Melanocyte of skin (primary cell): ENCODE measurements around a stretch of chr12.

DNA sequence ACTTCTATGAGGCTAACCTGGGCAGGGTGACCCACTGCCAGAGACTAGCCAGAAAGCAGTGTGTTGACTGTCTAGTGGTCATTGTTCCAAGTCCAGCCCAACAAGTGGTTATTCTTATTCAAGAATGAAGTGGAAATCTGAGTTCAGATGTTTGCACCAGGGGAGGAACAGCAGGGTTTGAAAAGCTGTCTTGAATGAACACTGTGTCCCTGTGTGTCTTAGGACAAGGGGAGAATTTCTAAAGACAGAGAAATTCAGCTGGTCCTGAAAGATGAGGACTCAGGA, 16.3 kb downstream of the TSPAN8 start:
- CAGE, long polyA plus RNA, 2 experiments: no peak in any of the 2 experiments

DNA sequence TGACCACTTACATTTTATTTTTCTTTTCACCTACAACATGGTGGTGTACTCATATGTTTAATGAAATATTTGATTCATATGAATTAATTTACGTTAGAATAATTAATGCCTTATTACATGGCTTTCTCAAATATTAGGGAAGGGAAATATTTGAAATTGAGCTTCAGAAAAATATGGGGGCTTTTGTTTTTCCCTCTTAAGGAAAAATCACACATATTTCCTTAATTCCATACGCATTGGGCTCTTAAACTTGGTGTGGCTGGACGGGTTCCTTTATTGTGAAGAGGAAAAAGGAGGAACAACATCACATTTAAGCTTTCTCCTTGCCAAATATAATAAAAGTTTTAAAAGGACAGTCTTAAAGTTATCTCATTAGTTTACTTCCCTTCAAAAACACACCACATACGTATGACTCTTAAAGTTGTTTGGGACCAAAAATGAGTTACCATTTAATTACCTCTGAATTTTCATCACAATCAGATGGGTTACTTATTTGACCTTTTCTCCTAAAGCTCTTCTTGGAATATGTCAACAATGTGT, 16.2 kb downstream of the RAB21 start:
- CAGE, long polyA plus RNA, 2 experiments: no peak in any of the 2 experiments

DNA sequence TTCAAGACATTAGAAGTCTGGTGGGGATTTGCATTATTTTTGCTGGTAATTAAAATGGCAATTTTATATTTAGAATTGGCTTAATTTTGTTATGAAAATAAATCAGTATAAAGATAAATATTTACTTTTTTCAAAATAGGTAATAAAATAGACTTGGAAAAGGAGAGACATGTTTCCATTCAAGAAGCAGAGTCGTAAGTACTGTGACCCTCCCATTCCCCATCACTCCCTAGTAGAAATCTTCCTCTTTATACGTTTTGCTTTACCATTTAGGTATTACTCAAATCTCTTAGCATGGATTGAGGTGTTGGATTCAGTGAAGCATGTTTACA, 27.2 kb downstream of the RAB21 start:
- CAGE, long polyA plus RNA, 2 experiments: no peak in any of the 2 experiments

GRCh38 chr12:71848146-71848556, 8.6 kb downstream of the TBC1D15 start:
- CAGE, long polyA plus RNA, 2 experiments: no peak in any of the 2 experiments

- CAGE, long polyA plus RNA, 2 experiments: no peak in any of the 2 experiments
These were observed 45.5 kb upstream of the TPH2 start for GRCh38 chr12:71892981-71893633.

DNA sequence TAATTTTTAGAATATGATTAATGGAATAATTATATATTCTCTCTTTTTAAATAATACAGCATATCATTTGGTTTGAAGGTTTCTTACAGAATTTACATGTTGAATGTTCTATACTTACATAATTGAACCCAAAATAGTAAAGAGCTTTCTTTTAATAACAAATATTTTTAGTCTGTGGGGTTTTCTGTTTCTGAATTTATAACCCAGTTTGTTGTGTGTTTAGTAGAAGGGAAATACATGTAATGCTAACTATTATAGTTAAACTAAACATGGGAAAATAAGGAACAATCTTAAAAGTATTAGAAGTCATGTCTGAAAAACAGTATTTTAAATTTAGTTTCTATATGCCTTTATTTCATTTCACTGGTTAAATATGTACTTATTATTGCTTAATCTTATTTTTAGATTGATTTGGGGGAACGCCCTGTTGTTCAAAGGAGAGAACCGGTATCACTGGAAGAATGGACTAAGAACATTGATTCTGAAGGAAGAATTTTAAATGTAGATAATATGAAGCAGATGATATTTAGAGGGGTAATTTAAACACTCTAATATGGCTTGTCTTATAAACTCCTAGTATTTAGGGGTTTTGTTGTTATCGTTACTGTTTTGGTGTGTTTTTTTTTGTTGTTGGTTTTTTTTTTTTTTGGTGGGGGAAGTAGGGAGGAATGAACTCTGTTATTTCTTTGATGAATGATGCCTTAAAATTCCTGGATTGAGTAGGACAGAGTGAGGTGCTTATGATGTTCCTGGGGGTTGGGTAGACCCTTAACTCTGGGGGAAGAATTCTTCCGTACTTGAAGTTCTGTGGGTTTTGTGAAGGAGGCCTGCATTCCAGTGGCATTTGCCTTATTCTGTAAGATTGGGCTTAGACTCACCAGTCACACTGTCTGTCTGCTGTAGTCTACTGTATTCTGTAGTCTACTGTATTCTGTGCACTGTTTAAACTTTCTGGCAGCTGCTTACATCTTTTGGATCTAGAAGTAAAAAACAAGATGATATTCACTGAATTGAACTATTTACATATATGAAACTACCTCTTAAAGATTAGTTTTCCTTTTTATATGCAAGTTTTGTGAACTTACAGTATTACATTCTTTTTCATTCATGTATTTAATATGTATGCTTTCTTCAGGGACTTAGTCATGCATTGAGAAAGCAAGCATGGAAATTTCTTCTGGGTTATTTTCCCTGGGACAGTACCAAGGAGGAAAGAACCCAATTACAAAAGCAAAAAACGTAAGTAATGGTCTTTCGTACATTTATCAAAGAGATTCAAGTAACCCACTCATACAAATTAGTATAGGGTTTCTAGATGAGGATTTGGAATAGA, 42.6 kb upstream of the TPH2 start:
- CAGE, long polyA plus RNA, 2 experiments: no peak in any of the 2 experiments

DNA sequence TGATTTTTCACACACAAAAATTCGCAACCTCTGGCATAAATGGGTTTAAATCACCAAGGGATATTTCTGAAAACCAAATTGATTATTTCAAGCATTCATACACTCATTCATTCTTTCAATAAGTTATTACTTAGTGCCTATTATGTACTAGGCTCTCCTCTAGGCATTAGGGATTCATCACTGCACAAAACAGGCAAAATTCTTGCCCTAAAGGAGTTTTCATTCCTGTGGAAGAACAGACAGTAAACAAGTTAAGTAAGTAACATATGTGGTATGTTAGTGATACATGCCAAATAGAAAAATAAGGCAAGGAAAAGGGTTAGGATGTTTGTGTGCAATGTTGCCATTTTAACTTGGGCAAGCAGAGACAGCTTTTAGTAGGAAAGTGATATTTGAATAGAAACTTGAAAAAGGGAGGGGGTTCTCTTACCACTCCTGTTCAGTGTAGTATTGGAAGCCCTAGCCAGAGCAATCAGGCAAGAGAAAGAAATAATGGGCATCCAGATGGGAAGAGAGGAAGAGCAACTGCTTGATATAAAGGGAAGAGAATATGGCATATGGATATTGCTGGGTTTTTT, 38.1 kb upstream of the TPH2 start:
- CAGE, long polyA plus RNA, 2 experiments: no peak in any of the 2 experiments

GRCh38 chr12:74170517-74171547, 366.8 kb upstream of the ATXN7L3B start:
- CAGE, long polyA plus RNA, 2 experiments: no peak in any of the 2 experiments

DNA sequence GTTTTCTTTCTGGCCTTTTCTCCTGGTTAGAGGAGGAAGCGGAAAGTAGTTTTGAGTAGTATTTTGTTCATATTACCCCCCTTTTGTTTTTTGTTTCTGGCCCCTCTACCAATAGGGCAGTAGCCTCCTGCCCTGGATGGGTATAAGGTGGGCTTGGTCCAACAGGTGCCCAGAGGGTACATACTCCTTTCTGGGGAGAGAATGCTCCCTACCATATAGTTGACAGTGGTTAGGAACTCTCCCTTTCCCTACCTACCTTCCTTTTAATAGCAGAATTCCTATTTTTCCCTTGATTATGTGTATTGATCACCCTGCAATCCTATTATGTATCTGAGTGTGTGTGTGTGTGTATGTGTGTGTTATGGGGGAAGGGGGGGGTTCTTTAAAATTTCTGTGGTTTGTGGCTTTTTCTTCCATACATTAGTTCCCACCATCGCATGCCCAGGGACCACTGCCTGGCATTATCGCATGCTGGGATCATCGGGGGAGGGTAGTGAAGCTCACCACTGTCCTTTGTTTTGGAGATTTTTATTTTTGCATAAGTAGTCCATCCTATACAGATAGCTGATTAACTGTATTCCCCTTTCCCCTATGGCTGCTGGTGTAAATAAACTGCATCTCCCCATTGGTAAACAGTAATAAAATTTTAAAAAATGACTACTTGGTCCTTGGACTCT, 3.3 kb downstream of the ATXN7L3B start:
- CAGE, long polyA plus RNA, 2 experiments: no peak in any of the 2 experiments

DNA sequence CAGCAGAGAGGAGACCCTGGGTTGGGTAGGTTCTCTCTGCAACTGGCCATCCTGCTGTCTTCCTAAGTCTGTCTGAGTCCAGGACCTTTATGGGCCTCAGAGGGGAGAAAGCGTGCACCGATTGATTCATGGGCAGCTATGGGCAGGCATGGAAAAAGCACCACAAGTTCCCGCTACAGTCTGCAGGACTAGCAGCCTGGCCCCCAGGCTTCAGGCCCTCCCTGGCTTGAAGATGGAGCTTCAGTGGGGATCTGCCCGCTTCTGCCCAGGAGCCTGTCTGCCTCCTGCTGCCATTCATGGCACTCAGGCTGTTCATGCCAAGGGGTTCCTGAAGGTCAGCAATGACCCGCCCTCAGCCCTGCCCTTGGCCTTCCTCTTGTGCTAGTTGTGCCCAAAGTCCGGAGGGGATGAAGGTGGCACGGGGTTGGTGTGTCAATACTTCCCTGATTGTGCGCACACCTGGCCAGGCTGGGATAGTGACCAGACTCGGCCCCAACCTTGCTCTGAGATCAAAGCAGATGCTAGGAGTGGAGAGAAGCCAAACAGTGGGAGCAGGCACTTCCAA, 224.1 kb downstream of the KCNC2 start:
- CAGE, long polyA plus RNA, 2 experiments: no peak in any of the 2 experiments

GRCh38 chr12:75087385-75087866, 122.2 kb downstream of the KCNC2 start:
- CAGE, long polyA plus RNA, 2 experiments: no peak in any of the 2 experiments

- CAGE, long polyA plus RNA, 2 experiments: no peak in any of the 2 experiments
These were observed 270.0 kb upstream of the KRR1 start for GRCh38 chr12:75781399-75781866.

GRCh38 chr12:75877985-75878772, 206.3 kb downstream of the NAP1L1 start:
- CAGE, long polyA plus RNA, 2 experiments: no peak in any of the 2 experiments

GRCh38 chr12:75969578-75970375, 114.7 kb downstream of the NAP1L1 start:
- CAGE, long polyA plus RNA, 2 experiments: no peak in any of the 2 experiments

DNA sequence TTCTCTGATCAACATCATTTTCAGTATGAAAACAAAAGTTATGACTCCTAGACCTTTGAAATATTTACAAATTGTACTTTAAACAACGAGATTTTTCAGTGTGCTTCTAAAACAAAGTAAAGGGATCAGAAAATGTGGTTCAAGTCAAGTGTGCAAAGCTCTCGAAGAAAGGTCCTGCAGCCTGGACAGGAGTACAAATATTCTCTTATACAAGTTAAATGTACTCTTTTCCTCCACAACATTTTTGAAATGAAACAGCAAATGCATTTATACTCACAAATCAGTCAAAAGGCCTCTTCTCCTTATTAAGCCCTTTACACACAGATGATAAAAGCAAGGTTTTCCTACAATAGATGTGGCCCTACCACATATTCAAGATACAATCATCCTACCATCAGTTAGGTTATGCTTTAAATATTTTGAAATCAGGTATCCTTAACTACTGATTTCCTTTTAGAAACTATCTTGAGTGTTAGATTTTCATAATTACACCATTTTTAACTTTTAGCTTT, 55.4 kb downstream of the NAP1L1 start:
- CAGE, long polyA plus RNA, 2 experiments: no peak in any of the 2 experiments

- CAGE, long polyA plus RNA, 2 experiments: no peak in any of the 2 experiments
These were observed 40.9 kb downstream of the NAP1L1 start for GRCh38 chr12:76043309-76044307.

GRCh38 chr12:76048685-76049516, 35.6 kb downstream of the NAP1L1 start:
- CAGE, long polyA plus RNA, 2 experiments: start-site peak on the minus strand in 2 of 2 experiments, at chr12:76049205-76049253 at its widest, 18 to 561 reads per replicate

DNA sequence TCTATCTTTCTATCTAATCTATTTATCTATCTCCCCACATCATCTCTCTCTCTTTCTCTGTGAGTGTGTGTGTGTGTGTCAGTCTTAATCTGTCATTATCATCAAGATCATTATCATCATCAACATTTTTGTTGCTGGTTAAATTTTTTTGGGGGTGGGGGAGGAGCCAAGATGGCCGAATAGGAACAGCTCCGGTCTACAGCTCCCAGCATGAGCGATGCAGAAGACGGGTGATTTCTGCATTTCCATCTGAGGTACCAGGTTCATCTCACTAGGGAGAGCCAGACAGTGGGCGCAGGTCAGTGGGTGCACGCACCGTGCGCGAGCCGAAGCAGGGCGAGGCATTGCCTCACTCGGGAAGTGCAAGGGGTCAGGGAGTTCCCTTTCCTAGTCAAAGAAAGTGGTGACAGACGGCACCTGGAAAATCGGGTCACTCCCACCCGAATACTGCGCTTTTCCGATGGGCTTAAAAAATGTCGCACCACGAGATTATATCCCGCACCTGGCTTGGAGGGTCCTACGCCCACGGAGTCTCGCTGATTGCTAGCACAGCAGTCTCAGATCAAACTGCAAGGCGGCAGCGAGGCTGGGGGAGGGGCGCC, 28.6 kb downstream of the BBS10 start:
- CAGE, long polyA plus RNA, 2 experiments: no peak in any of the 2 experiments

DNA sequence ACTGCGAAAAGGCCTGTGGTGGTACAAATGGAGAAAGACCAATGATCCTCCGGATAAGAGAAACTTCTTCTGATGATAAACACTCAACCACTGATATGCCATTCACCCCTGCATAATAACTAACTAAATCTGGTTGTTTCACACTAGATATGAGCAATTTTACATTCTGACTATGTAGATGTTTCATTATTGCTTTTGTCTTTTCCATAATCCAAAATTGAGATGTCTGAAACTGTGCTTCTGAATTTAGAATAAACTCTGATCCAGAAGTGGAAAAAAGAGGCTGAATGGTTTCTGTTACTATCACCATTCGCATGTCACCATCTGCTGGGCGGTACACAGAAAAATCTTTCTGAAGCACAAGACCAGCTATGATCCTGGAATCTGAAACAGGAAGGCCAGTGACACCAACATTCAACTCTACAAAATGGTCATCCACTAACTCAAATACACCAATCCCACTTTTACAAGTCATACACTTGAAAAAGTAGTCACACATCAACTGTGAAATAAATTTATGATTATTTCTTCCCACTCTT, 1.2 kb downstream of the BBS10 start:
- CAGE, long polyA plus RNA, 2 experiments: no peak in any of the 2 experiments

GRCh38 chr12:78036826-78037443, 206.2 kb downstream of the NAV3 start:
- CAGE, long polyA plus RNA, 2 experiments: no peak in any of the 2 experiments